GM23248 (cell line): ENCODE results near the genes TNFRSF1A and VAMP1.

- RAMPAGE, long total RNA: no peak
These were observed 3.0 kb upstream of the PLEKHG6 start for GRCh38 chr12:6307516-6307804.

- RAMPAGE, long total RNA: no peak
These were observed 2.3 kb downstream of the PLEKHG6 start for GRCh38 chr12:6312402-6313476.

DNA sequence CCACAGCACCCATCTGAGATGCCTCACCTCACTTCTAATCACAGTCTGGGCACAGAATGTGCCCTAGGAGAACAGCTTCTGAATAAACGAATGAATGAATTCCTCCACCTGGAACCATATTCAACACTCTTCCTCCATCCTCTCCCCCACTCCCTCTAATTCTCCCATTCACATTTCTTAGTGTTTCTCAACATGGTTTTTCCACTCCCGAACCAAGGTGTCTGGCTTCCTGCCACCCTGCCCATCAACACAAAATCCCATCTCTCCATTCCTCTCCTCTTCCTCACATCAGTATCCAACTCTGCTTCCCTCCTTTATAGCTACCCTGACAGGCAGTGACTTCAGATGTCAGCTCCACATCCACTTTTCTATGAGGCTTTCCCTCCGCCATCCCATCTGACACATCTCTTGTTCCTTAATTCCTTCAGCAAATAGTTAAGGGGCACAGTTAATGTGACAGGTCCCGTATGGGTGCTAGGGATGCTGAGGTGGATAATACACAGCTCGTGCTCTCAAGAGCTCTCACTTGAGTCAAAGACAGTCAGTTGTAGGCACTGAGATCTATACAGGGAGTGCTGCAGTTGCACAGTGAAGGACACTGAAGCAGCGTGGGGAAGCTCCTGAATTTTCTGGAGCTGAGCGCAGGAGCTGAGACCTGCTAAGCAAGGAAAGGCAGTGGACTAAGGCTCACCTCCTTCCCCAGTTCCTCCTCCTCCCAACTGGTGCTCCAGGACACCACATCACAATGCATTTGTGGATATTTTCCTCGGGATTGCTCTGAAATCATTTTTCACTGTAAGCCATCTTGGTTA, 2.8 kb downstream of the TNFRSF1A start:
- RAMPAGE, long total RNA: no peak

DNA sequence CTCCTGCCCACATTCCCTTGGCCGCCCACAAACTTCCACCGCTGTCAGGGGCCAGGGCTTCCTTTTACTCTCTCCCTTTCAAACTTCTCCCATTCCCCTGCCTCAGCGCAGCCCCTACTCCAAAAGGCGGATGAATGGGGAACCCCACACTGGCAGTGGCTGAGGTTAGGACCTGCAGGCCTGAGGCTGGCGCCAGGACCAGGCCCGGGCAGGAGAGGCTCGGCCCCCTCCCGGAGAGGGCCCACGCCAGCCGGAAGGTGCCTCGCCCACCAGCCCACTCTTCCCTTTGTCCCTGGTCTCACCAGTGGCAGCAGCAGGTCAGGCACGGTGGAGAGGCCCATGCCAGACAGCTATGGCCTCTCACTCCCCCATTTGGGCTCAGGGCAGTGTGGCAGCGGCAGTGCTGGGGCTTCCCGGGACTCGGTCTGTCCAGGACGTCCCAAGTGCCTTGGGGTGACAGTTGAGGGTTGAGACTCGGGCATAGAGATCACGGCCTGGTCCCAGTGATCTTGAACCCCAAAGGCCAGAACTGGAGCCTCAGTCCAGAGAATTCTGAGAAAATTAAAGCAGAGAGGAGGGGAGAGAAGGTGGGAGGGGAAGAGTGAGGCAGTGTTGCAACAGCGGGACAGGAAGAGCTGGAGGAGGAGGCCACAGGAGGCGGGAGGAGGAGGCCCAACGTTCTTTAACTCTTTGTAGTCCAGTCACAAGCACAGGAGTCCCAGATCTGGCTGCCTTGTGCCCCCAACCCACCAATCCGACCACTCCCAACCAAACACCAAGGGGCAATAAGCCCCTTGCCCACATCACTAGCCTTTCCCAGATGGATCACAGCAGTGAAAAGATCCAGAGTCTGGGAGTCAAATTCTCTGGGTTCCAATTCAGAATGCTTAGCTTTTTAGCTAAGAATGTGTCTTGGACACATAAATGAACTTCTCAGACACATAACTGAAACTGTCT, at the start of gene TNFRSF1A:
Gene TNFRSF1A (minus strand): TSS at position 603 of the 957 bp plus-strand sequence.
- RAMPAGE, long total RNA: start-site peak on the minus strand centred at position 554 of the sequence, 55 bp wide, 595 and 488 reads in 2 replicates

DNA sequence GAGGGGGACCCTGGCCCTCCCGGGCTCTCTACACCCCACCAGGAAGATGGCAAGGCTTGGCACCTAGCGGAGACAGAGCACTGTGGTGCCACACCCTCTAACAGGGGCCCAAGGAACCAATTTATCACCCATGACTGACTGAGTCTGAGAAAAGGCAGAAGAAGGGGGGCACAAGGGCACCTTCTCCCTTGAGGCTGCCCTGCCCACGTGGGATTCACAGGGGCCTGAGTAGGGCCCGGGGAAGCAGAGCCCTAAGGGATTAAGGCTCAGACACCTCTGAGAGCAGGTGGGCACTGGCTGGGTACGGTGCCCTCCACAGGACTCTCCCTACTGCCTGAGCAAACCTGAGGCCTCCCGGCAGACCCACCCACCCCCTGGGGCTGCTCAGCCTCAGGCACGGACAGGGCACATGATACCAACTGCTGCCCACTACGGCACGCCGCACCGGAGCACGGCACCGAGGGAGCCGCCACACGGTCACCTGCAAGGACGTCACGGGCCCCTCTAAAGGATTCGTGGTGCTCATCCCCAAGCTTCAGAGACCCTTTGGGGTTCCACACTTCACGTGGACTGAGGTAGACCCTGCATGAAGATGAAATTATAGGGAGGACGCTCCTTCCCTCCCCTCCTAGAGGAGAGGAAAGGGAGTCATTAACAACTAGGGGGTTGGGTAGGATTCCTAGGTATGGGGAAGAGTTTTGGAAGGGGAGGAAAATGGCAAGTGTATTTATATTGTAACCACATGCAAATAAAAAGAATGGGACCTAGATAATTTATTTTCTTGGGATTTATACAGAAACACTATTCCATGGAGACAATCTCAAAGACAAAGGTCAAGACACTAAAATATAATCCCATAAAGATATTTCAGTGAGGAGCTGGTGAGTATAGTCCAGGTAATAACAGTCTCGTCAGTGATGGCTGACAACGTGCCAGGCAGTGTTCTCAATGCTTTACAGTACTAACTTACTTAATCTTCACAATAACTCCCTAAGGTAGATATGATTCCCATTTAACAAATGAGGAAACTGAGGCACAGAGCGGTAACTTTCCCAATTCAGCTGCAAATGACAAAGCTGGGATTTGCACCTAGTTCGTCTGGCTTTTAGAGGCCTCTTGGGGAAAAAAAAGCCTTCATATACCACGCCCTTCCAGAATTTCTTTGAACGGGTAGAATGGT, 7.2 kb downstream of the LTBR start:
- RAMPAGE, long total RNA: no peak

- RAMPAGE, long total RNA: no peak
These were observed 28.2 kb upstream of the CD27 start for GRCh38 chr12:6416540-6416972.

DNA sequence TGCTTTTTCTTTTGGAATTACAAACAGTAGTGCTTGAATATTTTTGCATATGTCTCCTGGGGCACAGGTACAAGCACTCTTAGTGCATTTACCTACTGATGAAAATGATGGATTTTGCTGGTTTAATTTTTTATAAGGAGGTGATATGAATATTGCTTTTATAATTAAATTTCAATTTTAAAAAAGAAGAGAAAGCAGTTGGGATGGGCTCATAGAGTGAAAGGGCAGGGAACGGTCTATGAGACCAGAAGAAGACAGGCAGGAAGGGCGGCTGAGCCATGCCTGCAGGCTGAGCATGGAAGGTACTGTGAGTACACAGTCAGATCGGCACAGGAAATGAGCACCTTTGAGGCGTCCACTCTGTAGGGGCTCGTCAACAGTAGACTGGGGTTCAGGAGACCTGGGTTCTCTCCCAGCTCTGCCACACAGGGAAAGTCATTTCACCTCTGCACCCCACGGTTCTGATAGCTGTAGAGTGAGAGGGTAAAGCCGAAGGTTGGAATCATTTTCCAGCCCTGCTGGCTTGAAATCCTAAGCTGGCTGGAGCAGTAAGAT, 10.7 kb upstream of the CD27 start:
- RAMPAGE, long total RNA: no peak

GRCh38 chr12:6450058-6450819, 1.6 kb upstream of the TAPBPL start:
- RAMPAGE, long total RNA: no peak

DNA sequence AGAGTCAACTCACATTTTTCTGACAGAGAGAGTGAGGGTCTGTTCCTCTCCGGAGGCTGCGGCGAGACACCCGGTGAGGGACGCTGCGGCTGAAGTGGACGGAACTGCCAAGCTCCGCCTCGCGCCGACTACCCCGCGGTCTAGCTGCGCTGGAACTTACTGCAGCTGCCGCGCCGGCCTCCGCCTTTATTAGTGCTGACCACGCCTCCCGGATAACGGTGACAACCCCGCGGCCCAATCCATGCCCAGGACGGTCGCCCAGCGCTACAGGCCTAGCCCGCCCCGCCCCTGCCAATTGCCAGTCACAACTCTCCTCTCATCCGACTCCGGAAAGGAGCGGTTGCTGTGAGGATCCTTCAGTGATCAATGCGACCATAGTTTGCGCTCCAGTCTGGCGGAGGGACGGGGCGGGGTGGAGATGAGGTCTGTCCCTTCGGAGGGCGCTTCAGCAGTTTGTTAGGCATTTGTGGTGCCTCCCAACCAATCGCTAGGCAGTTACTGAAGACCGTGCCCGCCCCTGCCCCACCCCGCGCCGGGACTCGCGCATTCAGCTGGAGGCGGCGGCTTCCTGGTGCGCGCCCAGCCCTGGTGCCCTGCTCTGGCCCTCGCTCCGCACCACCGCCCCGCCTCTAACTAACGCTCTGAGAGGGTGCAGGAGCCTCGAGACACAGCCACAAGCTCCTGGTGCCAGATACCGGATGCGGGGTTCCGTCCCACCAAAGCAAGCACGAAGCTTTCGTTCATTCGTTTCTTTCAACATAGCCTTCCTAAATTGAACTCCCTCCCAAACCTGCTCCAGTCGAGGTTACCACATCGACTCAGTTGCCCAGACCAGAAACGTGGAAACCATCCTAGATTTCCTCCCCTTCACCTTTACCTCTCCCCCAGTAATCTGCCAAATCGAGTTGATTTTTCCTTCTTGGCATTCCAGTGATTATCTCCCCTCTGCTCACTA, at the start of gene VAMP1:
Gene VAMP1 (minus strand): TSS at position 161 of the 955 bp plus-strand sequence.
- RAMPAGE, long total RNA: no peak

GRCh38 chr12:6531877-6532270, 2.4 kb upstream of the GAPDH start:
- RAMPAGE, long total RNA: no peak

DNA sequence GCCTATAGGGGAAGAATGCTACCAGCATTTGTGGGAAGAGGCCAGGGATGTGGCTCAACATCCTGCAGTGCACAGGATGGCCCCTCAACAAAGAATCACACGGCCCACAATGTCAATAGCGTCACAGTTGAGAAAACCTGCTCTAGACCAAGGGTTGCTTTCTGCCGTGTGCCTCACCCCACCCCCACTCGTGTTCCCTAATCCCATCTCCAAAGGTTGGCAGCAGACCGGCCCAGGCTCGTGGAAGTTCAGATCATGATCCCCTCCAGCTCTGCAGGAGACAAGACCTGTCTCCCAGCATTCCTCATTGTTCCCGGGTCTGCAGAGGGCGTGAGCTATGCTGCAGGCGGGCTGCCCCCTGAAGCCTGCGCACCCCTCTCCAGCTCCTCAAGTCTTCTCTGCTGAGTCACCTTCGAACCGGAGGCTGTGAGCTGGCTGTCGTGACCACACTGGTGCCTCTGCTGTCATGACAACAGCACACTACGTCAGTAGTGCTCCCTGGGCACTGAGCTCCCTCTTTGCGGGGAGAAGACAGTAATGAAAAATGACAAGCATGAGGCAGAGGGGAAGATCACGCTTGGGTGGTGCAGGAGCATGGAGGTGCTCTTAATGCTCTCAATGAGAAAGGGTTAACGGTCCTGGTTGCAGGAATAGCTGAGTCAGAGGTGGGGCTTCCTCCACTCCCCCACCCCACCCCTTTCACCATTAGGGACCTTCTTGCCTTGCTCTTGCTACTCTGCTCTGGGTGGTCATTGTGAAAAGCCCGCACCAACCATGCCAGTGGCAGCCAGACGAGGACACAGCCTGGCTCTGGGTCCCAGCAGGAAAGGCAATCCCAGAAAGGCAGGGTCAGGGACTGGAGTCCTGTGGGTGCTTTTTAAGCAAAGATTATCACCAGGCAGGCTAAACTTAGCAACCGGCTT, 1.8 kb upstream of the GAPDH start:
- RAMPAGE, long total RNA: no peak

DNA sequence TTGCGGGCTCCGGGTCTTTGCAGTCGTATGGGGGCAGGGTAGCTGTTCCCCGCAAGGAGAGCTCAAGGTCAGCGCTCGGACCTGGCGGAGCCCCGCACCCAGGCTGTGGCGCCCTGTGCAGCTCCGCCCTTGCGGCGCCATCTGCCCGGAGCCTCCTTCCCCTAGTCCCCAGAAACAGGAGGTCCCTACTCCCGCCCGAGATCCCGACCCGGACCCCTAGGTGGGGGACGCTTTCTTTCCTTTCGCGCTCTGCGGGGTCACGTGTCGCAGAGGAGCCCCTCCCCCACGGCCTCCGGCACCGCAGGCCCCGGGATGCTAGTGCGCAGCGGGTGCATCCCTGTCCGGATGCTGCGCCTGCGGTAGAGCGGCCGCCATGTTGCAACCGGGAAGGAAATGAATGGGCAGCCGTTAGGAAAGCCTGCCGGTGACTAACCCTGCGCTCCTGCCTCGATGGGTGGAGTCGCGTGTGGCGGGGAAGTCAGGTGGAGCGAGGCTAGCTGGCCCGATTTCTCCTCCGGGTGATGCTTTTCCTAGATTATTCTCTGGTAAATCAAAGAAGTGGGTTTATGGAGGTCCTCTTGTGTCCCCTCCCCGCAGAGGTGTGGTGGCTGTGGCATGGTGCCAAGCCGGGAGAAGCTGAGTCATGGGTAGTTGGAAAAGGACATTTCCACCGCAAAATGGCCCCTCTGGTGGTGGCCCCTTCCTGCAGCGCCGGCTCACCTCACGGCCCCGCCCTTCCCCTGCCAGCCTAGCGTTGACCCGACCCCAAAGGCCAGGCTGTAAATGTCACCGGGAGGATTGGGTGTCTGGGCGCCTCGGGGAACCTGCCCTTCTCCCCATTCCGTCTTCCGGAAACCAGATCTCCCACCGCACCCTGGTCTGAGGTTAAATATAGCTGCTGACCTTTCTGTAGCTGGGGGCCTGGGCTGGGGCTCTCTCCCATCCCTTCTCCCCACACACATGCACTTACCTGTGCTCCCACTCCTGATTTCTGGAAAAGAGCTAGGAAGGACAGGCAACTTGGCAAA, 922 bp downstream of the GAPDH start:
- RAMPAGE, long total RNA: no peak

GRCh38 chr12:6537444-6538470, 3.4 kb downstream of the GAPDH start:
- RAMPAGE, long total RNA: no peak

DNA sequence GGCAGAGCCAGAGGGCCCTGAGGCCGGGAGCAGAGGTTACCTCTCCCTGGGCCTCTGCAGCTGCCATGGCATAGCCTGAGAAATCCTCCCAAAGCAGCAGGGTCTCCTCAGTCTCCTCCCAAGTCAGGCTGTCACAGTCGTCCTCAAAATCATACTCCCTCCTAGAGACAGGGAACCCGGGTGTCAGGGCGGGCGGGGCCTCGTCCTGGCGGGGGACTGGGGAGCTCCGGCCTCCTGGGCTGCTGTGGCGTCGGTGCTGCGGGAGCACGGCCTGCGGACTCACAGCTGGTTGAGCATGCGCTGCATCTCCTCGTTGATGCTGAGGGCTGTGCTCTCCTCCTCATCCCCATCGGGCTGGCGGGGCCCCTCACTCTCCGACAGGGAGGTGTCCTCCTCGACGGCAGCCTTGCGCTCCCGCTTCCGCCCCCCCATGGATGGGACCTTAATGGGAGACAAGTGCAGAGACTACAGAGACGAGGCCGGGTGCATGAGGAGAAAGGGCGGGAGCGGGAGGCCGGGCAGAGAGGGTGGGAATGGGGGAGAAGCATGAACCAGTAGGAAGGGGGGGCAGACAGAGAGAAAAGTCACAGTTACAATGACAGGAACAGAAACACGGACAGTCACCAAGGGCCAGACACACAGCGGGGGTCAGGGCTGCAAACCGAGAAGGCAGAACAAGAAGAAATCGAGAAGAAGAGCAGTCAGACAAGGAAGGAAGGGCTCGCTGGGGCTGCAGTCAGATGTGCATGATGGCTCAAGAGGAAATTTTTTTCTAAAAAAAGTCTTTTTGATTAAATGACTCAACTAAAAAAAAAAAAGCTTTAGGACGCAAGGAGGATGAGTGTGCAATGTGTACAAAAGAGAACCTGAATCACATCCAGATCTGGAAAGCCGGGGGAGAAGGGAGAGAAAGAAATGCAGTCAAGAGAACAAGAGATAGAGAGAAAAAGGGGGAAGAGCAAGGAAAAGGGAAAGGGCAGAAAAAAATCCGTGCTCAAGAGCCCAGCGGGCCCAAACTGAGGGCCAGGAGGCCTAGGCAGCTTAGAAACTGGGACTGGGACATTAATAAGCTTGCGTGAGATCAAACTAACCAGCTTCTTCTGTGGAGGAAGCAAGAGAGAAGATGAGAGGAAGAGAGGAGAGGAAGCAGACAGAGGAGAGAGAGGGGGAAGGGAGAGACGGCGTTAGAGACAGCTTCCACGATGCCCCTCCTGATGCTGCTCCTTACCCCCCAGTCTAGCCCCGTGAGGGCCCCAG, 7.0 kb downstream of the IFFO1 start:
- RAMPAGE, long total RNA: no peak

DNA sequence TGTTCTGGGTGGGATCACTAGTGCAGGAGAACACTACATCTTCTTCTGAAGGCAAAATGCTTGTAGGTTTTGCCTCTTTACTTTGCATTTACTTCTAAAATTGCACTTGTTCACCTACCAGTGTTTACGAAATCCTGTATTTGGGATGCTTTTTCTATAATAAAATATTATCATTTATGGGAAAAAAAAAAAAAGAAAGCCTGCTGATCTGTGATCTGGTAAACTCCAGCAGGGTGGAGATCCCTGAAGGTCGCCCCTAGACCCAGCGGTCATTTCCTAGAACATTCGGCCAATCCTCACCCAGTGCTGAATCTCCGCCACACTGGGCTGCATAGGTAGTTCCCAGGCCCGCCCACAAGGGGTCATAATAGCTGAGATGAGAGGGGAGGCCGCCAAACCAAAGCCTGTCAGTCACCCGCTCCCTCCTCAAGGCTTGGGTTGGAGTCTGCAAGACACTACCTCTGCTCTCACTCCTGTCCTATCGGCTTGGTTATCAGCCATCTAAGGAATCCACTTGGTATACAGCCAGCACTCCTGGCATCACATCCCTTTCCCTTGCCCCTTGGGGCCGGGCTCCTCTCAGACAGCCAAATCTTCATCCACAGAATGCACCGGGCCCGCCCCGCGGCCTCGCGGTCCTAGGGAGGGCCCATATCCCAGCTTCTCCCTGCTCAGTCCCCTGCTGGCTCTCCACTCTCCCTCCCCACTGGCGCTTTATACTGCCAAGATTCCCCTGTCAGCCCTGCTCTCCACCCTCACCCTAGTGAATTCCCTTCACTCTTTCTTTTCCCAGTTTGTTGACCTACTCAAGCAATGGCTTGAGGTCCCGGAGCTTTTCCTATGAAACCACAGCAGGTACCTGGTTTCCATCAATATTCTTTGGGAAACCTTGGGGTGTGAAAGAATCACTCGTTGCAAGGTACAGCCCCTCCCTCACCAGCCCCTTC, 1.7 kb downstream of the IFFO1 start:
- RAMPAGE, long total RNA: no peak

- RAMPAGE, long total RNA: no peak
These were observed 2.0 kb downstream of the NOP2 start for GRCh38 chr12:6565886-6566686.

GRCh38 chr12:6570677-6571404, 2.8 kb upstream of the NOP2 start:
- RAMPAGE, long total RNA: no peak

GRCh38 chr12:6601860-6602287, 5.3 kb downstream of the CHD4 start:
- RAMPAGE, long total RNA: no peak

DNA sequence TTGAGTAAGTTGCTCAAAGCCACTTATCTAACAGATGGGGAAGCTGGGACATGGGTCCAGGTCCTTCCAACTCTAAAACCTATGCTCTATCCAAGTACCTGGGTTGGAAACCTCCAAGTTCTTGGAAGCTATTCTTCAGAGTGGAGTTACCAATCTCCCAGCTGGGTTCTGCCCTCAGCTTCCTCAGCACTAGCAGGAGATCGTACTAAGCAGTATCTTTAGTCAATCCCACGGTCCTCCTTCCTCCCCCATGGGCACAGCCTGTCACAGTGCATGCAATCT, 5.3 kb upstream of the LPAR5 start:
- RAMPAGE, long total RNA: no peak

DNA sequence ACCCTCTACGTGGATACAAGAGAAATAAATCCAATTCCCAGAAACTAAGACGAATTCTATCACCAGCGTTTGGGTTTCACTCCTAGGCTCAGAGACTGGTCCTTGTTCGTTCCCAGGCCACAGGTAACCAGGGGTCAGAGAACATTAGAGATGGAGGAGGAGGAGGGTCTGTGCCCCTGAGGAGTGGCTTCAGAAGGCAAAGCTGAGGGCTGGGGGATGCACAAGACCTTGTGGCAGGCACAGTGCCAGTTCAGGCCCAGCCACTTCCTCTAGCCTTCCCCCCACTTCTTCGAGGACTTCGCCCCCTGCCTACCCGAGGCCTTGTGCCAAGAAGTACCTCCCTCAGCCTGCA, 809 bp downstream of the ZNF384 start:
- RAMPAGE, long total RNA: no peak